ENCODE measurements around the genes CST2, APMAP and ZNF337.

DNA sequence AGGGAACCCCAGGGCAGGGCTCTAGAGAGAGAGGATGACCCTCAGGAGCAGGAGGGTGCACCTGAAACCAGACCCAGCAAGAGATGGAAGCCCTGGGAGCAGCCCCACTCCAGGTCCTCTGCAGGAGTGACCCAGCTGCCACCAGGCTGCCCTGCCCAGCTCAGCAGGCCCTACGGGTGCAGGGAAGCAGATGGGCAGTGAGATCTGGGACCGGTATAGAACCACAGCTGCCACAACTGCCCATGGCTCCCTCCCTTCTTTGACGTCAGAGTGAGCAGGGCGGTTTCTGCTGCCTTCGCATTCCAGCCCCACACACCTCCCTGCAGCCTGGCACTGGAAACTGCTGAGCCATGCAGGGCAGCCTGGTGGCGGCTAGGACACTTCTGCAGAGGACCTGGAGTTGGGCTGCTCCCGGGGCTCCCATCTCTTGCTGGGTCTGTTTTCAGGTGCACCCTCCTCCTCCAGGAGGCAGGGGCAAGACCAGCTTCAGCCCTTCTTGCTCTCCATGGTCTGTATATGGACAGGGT lies 101.6 kb upstream of the CD93 start:
- RRBS, result no CpG with 5 or more reads among the region's 7 CpGs

DNA sequence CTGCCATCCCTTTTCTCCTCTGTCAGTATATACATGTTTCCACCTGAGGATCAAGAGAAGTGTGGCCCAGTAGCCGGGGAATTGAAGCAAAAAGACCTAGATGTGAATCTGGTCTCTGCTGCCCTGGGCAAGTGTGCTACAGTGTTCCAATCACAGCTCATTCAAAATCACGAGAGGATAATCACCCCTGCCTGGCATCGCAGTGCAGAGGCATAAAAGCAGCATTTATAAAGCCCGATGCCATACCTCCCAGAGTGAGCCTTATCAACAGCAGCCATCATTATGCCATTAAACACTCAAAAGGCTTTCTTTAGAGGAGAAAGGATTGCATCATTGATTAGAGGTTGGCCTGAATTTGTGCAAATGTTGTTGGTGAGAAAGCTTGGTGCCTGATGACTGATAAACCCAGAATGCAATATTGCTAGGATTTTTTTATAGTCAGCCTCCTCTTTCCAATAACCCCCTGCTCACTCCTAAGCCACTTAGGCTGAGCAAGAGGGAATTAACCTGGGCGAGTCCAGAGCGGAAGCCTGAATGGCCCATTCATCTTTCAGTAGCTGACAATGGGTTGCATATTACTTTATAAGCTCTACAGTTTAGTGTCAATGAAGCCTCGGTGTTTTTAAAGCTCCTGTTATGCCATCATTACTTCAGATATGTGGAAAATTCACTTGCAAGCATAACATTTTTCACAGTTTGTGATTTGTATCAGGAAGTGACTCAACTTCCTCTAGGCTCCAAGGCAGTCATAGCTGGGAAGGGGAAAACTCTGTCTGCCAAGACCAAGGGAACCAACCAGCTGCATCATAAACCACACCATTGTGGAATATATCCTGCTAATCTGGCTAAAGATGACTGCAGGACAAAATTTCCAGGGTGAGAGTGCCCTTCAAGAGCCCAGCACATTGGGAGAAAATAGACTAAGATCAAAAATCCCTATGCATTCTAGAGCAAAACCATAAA lies 92.4 kb upstream of the NXT1 start:
- RRBS, result no CpG with 5 or more reads among the region's 7 CpGs

DNA sequence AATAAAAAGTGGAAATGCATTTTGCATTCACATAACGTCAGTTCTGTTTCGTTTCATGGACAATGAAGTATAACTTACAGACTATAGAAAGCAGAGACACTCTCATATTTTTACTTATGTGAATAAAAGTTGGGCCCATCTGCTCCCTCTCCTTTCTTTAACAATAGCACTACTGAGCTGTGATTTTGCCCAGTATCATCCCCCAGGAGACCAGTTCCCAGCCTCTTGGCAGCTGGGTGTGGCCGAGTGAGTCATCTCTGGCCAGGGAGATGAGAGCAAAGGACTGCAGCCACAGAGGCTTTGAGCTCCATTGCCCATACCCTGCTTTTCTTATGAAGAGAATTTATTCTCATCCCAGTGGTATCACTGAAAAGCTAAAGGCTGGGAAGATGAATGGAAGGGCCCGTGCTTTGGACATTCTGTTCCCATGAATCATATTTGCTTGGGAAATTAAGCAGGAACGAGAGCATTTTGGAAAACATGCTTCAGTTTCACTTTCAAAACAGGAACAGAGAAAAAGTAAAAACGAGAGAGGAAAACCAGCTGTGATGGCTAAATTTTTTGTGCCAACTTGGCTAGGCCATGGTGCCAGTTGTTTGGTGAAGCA lies 14.9 kb downstream of the CST3 start:
- RRBS, result no CpG with 5 or more reads among the region's 6 CpGs

DNA sequence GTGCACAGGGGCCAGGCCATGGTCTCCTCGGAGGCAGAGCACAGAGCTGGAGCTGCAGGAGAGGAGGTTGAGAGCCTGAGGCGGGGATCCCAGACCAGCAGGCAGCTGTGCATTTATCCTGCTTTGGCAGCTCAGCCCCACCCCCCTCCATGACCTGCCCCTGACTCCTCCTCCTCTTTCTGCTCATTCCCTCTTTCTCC lies at the start of gene CST2:
CST2 (minus strand) TSS at position 89 of the 200 bp plus-strand sequence.
- RRBS, result no CpG with 5 or more reads among the region's 2 CpGs

DNA sequence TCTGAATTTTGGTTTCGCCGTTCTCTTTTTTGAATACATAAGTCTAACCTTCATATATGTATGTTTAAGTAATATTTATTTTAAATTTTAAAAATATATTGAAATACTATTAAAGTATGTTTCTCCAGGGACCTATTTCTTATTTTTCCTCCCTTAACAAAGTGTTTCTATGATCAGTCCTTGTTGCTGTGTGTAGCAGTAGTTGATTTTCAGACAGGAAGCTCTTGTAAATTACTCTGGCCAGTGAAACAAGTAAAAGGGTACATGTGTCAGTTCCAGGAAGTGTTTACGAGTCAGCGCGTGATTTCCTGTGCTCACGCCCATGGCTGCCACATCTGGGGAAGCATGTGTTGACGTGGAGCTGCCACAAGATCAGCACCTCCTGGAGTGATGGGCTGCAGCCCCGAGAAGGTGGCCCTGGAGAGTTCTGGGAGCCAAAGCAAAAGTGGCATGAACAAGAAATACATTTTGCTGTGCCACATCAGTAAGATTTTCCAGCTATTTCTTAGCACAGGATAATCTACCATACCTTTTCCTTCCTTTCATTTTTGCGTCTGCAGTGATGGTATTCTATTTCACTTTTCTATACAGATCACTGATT lies 38.7 kb upstream of the GGTLC1 start:
- RRBS, result no CpG with 5 or more reads among the region's 9 CpGs

GRCh38 chr20:24842678-24843320 lies 106.3 kb upstream of the CST7 start:
- RRBS, result no CpG with 5 or more reads among the region's 11 CpGs

- RRBS, result 100% methylated on average over 1 of the region's 16 CpGs
Observed at GRCh38 chr20:24952272-24953283, 3.5 kb downstream of the CST7 start.

DNA sequence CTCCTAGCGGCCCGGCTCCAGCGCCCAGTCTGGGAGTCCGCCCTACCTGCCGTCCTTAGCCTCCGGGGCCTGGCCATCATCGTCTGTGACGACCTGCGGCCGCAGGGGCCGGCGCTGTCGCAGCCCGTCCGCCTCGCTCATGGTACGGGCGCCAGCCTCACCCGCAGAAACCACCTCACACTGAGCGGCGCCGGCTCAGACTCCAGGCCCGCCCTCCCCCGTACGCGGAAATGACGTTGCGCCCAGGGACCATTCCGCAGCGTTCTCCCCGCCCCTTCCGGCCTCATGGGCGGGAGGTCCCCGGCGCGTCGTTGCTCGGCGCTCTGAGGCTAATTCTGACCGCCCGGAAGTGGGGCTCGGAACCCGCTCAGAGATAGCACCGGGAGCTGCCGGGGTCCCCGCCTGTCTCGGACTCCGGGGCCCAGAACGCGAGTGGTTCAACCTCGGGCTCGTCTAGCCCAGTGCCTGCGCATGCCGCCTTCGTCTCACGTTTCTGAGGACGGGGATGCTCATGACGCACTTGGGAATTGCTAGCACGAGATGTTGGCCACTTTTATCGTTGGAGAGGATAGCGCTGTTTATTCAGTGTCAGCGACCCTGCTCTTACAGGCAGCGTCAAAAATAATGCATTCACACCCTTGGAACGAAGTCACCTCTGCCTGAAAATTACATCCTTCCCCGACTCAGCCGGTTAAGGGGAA lies at the start of gene APMAP:
APMAP (minus strand) TSS at position 204 of the 701 bp plus-strand sequence.
- RRBS, result 1% methylated on average over 38 of the region's 66 CpGs

GRCh38 chr20:25006350-25006920 lies 13.9 kb upstream of the APMAP start:
- RRBS, result no CpG with 5 or more reads among the region's 9 CpGs

- RRBS, result no CpG with 5 or more reads among the region's 8 CpGs
Observed at GRCh38 chr20:25030578-25030937, 27.4 kb downstream of the ACSS1 start.

DNA sequence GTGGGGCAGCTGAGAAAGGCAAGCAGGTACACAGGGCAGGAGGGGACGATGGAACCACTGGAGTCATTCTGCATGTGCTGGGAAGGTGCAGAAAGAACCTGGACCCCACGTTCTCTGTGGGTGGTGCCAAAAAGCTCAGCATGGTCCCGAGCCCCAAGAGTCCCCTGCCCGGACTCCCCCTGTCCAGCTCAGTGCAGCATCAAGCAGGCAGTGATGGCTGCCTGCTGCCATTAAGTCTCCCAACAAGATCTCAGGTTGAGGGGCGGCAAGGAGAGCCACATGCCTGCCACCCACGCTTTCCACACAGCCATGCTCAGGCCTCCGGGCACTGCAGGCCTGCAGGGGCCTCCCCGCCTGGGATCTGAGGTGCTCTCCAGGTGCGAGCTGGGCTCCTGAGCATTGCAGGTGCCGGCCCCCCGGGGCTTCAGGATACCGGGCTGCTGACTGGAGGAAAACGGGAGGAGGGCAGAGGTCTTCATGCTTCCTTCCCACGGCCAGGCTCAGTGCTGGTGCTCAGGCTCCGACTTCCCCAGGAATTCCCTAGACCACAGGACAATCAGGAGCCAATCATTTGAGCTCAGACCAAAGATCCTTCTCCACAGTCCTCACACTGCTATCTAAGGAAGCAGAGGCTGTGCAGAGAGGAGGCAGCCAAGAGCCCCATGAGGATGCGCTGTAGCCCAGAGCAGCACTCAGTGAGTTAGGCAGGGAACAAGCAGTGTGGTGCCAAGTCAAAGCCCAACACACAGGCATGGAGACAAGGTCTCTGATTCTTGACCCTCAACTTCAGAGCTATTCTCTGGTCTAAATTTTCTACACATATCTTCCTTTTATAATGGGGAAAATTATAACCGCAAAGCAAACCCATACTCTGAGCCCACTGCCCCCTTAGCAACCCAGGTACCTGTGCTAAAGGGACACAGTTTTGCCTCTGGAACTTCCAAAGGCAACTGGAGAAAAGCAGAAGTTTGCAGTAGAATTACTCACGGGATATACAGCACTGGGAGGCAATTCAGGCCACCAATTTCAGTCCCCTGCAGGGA lies 52.8 kb downstream of the PYGB start:
- RRBS, result 90% methylated on average over 2 of the region's 18 CpGs

- RRBS, result no CpG with 5 or more reads among the region's 12 CpGs
Observed at GRCh38 chr20:25306065-25307219, 58.6 kb downstream of the PYGB start.

GRCh38 chr20:25319047-25319655 lies 71.3 kb downstream of the PYGB start:
- RRBS, result no CpG with 5 or more reads among the region's 8 CpGs

- RRBS, result no CpG with 5 or more reads among the region's 7 CpGs
Observed at GRCh38 chr20:25360873-25361418, 29.7 kb downstream of the ABHD12 start.

- RRBS, result no CpG with 5 or more reads among the region's 4 CpGs
Observed at GRCh38 chr20:25384510-25384931, 6.1 kb downstream of the ABHD12 start.

- RRBS, result no CpG with 5 or more reads among the region's 18 CpGs
Observed at GRCh38 chr20:25458266-25458808, 50.9 kb downstream of the GINS1 start.

- RRBS, result 88% methylated on average over 17 of the region's 44 CpGs
Observed at GRCh38 chr20:25475993-25476865, 68.8 kb downstream of the GINS1 start.

DNA sequence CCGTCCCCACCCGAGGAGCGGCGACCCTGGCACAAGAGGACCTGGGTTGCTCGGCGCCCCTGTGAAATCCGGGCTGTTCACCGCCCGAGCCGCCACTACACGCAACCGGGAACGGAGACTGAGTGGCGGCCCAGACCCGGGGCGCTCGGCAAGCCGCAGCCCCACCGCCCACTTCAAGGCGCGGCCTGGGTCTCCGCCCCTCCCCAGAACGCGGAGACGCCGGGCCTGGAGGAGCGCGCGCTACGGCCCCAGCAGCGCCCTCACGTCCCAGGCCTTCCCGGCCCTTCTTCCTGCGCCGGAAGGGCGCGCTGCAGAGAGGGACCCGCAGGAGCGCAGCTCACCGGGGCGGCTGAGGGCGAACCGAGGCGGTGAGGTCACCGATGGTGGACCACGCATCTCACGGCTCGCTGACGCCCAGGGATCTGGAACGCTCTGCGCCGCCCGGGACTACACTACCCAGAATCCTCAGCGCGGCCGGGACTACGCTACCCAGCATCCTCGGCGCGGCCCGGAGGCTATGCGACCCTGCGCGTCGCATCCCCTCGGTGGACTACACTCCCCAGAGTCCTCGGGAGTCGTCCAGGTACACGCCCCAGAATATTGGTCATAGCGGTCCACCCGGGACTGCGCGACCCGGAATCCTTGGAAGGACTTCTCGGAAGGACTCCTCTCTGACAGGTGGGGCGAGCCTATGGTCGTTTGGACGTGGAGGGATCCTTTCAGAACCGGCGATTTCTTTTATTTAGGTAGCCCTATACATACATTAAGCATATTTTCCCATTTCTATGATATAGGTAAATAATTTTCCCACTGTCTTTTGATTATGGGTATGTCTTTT lies at the start of gene ZNF337:
ZNF337 (minus strand) TSS at position 436 of the 838 bp plus-strand sequence.
- RRBS, result 1% methylated on average over 49 of the region's 80 CpGs

GRCh38 chr20:28602136-28603473 lies 2654.9 kb upstream of the DEFB115 start:
- RRBS, result no CpG with 5 or more reads among the region's 91 CpGs

DNA sequence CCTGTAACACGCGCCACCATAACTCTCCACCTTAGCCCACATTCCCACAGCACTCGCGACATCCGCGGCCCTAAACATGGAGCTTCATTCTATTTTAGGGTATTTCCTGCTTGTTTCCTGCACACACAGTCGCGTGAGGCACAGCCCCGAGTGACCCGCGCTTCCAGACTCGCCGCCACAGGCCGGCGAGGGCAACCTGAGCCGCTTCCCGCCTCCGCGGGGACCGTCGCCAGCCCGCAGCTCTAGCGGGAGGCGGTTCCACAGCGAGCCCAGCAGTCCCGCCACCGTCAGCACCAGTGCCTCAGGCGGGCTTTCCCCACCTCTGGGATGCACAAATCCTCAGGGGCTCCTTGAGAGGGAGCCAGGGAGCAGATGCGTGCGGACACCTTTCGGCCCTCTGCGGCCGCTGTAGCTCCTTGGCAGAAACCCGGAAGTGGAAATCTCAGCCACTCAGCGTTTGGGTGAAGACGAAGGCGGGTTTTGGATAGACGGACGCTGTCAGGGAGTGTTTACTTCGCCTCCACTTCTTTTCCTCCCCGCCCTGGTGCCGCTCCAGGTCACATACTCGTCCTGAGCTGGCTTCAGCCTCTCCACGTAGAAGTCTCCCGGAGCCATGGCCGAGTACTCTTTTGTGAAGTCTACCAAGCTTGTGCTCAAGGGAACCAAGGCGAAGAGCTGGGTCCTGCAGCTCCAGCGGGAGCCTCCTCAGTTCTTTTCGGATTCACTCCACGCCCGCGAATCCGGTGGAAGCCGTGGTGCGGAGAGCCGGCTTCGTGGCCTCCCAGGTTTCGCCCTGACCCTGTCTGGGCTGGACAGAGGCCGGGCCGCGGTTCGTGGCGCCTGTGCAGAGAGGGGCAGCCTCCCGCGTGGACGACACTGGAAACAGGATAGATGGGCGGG lies 2177.4 kb upstream of the DEFB115 start:
- RRBS, result no CpG with 5 or more reads among the region's 67 CpGs